ENCODE results near the genes H3C2 and H2BC5.

DNA sequence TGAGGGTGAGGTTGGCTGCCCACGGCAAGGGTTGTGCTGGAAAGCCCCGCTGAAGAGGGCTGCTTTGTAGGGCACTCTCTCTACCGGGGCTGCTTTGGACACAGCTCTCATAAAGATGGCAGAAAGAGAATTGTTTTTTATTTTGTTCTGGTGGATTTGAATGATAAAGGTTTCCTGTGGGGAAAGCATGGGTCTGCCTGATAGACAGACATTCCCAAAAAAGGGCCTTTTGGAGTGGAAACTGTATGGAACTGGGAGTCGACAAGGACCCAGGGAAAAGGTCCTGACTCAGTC, 24.3 kb downstream of the RIPOR2 start:
- RRBS = no CpG with 5 or more reads among the region's 4 CpGs

- RRBS = no CpG with 5 or more reads among the region's 6 CpGs
These were observed 103.9 kb upstream of the CARMIL1 start for GRCh38 chr6:25175117-25175785.

- RRBS = no CpG with 5 or more reads among the region's 7 CpGs
These were observed 100.7 kb upstream of the CARMIL1 start for GRCh38 chr6:25178341-25178944.

- RRBS = no CpG with 5 or more reads among the region's 8 CpGs
These were observed 23.5 kb downstream of the CARMIL1 start for GRCh38 chr6:25302576-25303203.

DNA sequence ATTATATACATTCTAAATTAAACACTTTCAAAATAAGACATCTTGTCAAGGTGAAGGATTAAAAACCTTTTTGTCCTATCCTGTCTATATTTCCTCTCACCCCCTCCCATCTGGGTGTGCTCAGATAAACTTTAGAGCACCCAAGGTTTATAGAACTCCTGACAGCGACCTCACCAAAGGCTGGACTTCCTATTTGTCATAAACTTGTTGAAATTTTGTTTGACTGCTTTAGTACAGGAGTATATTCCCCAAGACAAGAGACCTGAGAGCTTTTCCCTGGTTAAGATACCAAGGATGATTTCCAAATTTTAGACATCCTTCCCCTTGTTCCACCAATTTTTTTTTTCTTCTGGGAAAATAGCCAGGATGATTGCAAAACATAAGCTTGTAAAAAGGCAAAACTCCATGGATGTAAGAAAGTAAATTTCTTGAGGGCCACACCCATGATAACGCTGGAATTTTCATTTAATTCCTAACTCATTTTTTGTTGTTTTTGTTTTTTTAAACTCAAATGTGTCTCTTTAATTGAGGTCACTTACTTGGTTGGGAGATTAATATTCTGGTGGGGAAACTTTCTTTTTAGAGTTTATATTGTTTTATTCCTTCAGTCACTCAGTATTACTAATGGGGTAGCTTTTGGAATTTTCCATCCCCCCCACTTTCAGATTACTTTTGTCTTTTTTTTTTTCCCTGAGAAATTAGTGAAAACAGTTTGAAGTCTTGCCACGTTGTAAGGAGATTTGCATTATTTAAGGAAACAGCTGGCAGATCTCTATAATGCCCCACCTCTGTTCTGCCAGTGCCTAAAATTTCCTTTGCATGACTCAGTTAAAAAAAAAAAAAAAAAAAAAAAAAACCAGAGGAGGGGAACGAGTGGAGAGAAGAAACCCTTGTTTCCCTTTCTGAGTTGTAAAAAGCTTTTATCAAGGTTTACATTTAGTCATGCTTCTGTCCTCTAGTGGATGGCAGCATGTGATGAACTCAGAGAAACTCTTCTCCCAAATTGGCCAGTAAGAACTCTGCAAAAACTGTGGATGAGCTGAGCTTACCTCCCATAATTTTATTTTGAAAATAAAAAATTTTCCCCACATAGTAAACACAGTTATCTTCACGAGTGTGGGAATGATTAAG, 33.3 kb downstream of the CARMIL1 start:
- RRBS = no CpG with 5 or more reads among the region's 5 CpGs

DNA sequence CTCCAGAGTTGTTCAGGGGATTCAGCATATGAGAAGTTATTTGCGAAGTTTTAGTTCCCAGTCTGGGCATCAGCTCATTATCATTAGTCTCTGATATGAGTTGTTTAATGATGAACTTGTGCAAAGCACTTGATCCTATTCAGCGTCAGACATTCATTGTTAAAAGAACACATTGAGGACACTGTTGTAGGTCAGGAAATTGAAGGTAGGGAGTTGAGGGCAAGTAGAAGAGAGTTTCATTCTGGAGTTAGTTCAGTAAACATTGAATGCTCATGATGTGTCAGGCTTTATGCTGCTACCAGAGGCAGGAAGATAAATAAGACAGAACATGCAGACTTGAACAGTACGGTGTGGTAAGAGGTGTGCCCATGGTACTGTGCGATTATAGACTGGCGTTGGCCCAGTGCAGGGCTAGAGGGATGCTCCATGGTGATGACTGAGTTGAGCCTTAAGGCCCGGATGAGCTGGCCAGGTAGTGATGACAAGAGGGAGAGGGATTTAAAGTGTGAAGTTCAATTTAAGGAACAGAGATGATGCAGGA, 50.7 kb downstream of the CARMIL1 start:
- RRBS = no CpG with 5 or more reads among the region's 6 CpGs

DNA sequence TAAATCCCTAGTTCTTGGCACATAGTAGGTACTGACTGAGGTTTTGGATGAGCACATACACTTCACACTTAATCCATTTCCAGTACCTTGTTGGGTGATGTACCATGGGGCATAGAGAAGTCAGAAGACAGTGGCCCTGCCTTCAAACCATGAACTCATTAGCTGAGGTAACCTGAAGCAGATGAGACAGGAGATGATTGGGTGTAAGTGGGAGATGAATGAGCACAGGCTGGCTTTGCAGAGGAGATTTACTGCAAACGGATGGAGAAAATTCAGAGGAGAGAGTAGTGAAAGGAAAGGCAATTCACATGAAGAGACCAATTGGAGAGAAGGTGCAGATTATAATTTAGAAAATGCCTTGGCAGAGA, 160.9 kb downstream of the CARMIL1 start:
- RRBS = no CpG with 5 or more reads among the region's 1 CpG

- RRBS = no CpG with 5 or more reads among the region's 6 CpGs
These were observed 172.9 kb downstream of the CARMIL1 start for GRCh38 chr6:25451904-25452656.

DNA sequence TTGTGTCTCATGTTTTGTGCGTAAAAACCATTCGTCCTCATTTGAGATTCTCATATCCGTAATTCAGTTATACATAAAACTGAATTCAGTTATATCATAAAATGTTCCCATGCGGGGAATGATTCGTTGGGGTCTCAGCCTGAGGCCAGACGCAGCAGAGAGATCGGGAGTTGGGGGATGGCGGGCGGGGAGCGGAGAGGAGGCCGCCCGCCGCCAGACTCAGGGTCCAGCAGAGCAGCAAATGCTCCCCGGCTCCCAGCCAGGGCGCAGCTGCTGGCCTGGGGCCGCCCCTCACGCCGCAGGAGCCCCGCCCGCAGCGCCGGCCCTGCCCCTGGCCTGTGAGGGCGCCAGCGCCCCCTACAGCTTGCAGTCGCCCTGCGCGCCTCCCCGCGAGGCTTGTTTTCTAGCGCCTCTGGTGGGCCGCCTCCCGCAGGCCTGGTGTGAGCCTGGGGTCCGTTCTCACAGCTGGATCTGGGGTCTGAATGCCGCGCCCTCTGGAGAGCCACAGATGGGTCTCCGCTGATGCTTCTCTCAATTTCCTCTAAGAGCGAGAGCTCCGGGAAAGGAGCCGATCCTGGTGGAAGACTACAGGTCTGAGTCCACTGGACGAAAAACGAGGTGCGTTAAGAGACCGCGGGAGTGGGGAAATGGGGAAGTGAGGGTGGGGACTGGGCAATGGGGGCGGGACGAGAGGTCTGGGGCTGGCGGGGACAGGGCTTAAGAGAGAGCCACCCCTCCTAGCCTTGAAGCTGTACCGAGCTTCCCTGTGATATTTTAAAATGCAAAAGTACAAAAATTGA, 25.1 kb downstream of the H1-1 start:
- RRBS = 2% methylated on average over 8 of the region's 48 CpGs

DNA sequence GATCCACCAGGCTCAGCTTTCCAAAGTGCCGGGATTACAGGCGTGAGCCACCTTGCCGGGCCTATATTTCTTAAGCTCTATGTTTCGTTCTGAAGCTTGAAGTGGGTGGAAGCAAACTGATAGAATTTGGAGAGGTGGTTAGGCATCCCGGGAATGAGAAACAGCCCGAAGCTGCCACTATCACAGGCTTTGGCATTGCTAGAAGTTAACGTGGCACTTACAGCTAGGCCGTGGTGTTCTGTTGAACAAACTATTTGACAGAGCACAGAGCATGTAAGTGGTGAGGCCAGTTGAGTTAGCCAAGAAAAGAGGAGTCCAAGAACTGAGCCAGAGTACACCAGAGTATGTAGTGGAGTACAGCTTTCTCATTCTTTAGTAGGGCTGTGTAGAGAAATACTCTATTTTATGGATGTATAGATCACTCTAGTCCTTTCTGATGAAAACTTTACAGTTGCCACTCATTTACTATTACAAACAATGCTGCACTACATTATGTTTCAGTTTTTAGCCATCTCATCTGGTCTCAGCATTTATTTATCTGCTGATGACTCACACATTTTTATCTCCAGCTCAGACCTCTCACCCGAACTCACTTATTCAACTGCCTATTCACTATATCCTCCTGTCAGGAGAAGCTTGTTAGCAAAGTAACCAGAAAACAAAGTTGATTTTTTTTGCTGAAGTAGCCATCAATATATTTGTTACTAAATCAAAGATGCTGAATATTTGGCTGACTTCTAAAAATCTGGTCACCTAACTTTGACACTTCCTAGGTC, 1.6 kb downstream of the H4C2 start:
- RRBS = 29% methylated on average over 3 of the region's 9 CpGs

GRCh38 chr6:26031146-26032162, at the start of gene H3C2:
H3C2 (minus strand) TSS chr6:26032099.
- RRBS = no CpG with 5 or more reads among the region's 45 CpGs

DNA sequence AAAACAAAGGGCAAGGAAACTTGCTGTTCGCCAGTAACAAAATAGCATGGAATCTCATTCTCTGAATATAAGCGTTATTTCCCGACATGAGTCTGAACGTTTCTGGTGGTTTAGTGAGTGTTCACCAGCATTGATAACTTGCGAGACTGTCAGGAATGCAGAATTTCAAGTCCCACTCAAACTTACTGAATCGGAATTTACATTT, 369 bp upstream of the H3C3 start:
- RRBS = no CpG with 5 or more reads among the region's 6 CpGs

DNA sequence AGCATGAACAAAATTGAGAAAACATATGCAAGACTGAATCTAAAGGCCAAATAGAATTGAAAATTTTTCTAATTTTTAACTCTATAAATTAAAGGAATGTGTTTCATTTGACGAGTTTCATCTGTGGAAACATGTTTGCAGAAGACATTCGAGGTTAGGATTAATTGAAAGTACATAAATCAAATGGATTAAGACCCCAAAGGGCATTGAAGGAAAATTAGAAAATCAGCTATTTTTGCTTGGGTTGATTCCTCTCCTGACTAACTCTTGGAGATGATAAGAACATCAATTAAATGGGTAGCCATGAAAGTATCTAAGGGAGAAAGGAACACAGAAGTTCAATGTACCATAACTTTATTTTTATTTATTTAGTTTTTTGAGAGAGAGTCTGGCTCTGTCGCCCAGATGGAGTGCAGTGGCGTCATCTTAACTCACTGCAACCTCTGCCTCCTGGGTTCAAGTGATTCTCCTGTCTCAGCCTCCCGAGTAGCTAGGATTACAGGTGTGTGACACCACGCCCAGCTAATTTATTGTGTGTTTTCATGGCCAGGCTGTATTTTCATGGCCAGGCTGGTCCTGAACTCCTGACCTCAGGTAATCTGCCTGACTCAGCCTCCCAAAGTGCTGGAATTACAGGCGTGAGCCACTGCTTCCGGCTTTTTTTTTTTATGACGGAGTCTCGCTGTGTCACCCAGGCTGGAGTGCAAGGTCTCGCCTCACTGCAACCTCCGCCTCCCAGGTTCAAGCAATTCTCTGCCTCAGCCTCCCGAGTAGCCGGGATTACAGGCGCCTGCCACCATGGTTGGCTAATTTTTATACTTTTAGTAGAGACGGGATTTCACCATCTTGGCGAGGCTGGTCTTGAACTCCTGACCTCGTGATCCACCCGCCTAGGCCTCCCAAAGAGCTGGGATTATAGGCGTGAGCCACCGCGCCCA, 3.7 kb downstream of the H1-2 start:
- RRBS = no CpG with 5 or more reads among the region's 22 CpGs

DNA sequence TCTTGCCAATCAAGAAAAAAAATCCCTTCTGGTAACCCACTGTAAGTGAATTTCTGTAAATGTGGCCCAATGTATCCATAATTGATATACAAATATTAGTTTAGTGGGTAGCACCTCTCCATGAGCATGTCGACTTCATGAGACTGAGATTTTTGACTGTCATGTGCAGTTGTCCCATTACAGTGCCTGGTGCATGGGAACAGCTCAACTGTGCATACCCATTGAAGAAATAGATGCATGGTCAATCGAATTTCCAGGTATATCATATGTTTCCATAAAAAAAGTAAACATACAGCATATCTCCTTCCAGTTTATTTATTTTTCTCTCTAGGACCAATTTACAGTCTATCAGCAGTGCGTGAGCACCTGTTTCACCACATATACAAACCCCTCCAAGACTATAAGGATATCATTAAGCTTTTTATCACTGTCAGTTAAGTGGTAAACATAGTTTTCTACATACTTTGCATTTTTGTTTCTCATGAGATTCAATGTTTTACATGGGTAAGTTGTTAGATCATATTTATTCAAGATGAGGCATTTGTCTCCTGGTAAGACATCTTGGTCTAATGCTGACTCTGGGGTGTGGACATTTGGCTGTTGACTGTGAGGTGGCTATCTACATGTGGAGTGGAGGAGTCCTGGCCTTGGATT, 5.1 kb upstream of the H1-6 start:
- RRBS = no CpG with 5 or more reads among the region's 3 CpGs

- RRBS = no CpG with 5 or more reads among the region's 1 CpG
These were observed 14.7 kb downstream of the H2AC6 start for GRCh38 chr6:26138555-26139184.

GRCh38 chr6:26158016-26158595, at the start of gene H2BC5:
H2BC5 (plus strand) TSS chr6:26158122.
- RRBS = no CpG with 5 or more reads among the region's 32 CpGs

GRCh38 chr6:26171037-26171568, 12.5 kb upstream of the H2BC6 start:
- RRBS = no CpG with 5 or more reads among the region's 3 CpGs

- RRBS = no CpG with 5 or more reads among the region's 11 CpGs
These were observed 10.0 kb upstream of the H2BC6 start for GRCh38 chr6:26173278-26174160.

GRCh38 chr6:26242966-26243727, 3.0 kb downstream of the H4C6 start:
- RRBS = no CpG with 5 or more reads among the region's 6 CpGs